LUHMES (cell line): ENCODE results near the genes MMAB and C12orf76.

DNA sequence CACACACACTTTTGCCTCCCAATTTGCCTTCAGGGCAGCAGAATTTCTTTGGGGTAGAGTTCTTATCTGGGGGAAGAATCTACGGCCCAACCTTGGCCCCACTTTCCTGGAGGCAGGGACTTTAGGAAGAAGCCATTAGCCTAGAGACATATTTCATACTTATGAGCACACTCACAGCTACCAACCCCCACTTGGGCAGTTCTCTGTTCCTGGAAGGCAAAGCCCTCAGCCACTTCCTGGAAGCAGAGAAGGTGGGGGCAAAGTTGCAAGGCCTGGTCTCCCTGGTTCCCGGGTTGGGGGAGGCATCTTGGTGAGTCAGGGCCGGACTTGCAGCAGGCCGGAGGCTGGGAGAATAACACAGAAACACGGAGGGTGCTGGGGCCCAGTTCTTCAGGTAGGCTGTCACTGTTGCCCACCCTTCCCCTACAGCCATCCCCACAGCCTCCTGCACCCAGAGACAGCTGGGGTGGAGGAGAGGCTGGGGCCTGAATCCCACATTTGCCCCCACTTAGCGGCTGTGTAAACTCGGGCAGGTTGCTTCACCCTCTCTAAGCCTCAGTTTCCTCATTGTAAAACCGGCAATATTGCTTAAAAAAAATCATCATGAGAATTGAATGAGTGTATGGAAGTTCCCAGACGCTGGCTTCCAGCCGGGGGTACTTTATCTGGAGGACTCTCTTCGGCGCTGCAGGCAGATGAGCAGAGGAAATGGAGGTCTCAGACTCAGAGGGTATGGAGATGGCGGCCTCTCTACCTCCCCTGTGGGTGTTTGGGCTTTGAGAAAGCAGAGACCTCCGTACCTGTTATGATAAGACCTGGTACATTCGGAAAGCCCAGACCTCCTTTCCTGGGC lies 5.1 kb downstream of the SELPLG start:
- PRO-cap: no peak

DNA sequence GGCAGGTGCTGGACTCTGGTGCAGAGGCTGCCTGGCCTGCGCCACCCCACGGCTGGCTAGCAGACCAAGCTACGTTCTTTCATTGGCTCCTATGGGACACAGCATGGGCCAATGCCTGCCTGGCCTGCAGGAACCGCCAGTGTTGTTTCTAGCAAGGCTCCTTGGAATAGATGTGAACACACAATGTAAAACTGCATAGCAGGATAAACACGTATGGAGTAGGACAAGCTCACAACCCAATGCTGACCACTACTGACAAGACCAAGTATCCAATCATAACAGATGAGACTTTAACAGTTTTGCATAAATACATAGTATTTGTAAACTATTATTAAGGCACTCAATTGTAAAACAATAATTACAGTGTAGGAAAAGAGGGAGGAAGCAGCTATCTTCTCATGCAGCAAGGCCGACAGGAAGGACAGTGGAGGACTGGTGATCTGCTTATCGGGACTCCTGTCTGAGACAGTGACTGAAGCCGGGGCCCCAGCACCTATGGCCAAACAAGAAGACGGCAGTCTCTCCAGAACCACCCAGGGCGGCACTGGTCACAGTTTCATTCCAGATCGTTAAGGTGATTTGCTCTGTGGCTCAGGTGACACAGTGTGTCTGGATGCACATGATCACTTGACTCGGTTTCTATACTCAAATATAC lies 51.9 kb upstream of the CORO1C start:
- PRO-cap: no peak

GRCh38 chr12:108792353-108793032 lies 61.2 kb upstream of the CORO1C start:
- PRO-cap: no peak

DNA sequence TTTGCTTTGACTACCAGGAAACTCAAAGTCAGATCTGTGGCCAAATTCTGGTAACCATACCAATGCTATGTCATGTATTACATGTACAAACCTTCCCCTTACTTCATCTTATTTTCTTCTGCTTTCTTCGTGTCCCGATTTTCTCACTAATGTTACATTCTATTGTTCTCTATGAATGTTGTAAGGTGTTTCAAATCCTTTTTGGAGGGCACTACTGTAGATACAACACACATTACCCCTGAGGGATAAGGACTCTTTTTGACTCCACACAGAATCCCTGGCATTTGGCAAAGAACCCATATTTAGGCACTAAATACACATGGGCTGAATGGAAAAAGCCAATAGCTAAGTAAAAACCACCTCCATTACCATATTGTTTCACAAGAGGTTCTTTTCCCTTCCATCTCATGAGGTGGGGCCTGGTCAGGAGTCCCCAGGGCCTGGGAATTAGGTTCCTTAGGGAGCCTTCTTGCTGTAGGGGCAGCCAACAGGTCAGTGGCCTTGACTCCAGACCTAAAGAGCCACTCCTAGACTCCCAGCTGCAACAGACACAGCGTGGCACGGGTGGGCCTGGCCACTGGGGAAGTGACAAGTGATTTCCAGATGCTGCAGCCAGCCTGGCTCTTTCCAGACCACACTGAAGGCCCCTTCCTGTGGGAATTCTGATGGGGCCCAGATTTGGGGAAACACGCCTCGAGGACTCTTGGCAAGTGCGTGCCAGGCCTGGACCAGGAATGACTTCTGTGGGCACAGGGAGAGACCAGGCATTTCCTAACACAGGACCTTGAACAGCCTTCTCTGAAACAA lies 18.3 kb downstream of the SSH1 start:
- PRO-cap: no peak

DNA sequence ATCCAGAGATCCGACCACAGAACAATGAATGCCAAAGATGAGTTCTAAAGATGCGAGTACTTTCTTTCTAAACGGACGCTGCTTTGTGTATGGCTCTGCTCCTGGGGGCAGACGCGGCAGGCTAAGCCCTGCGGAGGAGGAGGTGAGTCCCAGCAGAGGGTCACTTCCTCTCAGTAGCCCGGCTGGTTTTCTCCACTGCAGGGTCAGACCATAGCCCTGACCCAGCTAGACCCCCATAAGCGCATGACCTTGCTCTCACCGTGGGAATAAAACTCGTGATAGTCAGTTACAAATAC lies 16.8 kb downstream of the SSH1 start:
- PRO-cap: no peak

GRCh38 chr12:108850798-108851731 lies 6.3 kb downstream of the SSH1 start:
- PRO-cap: no peak

DNA sequence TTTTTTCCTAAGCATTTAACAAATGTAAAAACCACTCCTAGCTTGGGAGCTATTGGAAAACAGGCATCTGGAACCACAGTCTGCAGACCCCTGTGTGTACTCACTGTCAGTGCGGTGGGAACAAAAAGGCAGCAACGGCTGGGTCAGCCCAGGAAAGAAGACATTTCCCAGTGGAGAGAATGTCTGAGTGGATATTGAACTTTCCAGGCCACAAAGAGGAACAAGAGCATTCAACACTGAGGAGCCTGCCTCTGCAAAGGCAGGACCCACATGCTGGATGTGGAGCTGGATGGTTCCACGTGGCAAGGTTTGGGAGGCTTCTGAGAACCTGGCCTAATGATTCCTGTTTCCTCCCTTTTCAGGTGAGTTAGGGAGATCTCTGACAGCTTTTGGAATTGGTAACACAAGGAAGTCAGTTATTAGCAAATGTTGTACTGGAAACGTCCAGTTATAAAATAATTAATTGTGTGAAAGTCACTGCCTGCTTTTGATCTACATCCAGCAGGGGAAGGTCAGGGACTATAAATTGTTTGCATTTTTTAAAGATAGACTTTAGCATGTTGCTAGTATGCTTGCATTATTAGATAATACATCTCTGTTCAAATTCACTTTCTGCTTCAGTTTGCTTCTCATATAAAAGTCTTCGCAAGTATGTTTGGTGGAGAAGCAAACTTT lies 3.2 kb upstream of the ACACB start:
- PRO-cap: no peak

- PRO-cap: no peak
Observed at GRCh38 chr12:109131454-109132090, 15.2 kb downstream of the ACACB start.

DNA sequence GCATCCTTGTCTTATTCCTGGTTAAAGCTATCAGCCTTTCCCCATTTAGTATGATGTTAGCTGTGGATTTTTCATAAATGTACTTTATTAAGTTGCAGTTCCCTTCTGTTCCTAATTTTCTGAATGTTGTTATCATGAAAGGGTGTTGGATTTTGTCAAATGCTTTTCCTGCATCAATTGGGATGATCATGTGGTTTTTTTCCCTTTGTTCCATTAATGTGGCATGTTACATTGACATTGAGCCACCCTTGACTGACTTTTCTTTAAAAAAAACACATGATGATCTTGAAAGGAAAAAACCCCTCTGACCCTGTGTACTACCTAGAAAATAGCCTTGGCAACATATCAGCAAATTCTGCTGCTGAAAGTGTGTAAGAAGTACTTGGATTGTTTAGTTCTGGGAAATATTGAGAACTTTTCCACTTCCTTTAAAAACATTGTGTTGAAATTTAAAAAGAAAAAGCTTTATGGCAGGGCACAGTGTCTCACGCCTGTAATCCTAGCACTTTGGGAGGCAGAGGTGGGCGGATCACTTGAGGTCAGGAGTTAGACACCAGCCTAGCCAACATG lies 20.6 kb downstream of the ACACB start:
- PRO-cap: no peak

DNA sequence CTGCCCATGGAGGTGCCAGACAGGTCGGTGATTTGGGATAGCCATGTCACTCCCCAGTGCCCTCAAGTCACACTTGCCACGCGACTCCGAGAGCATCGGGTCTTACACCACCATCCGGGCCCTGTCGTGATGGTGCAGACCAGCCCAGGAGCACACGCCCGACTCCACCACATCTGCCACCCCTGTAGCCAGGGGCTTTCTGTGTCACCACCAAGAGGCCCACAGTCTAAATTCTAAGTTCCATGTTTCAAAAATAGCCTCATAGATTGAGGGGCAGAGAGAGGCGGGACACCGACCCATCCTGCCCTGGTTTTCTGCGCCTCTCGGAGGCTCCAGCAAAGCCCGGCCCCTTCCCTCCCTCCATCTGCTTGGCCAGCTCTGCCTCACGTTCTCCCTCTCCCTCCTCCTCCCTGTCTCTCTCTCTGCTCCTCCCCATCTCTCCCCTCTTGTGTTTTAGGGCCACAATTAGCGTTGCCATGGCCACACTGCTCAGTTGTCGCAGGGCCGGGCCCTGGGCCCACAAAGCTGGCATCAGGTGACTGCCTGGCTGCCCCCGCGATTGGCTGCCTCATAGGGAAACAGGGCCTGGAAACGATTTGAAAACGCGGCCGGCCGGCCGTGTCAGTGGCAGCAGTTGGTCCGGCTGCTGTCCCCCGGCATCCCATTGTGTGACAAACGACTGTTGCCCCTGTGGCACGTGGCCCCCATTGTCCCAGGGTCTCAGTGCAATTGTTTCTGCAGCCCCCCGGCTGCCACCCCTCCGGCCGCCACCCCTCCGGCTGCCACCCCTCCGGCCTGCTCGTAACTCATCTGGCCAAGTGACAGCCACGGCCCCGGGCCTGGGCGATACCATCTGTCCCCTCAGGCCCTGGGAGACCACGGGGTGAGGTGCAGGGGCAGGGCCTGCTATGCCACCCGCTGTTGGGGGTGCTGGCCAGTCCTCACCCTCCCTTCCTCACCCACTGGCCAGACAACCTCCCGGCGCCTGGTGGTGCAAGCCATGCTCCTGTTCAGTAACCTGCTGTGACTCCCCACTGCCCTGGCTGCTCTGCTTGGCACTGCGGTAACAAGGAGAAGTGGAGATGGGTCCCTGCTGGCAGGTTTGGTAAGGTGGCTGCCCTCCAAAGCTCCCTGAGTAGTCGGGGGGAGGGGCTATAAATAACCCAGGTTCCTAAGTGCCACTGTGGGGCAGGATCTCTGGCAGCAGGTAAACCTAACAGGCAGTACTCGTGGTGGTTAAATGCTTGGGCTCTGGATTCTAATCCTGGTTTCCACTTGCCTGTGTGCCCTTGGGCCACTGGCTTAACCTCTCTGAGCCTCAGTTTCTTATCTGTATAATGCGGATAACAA lies 17.4 kb downstream of the FOXN4 start:
- PRO-cap: unidirectional peak, minus-strand start at position 204 of the sequence; bidirectional peak, plus-strand start at position 599 of the sequence, minus-strand start at position 326 of the sequence; bidirectional peak, plus-strand start at position 968 of the sequence, minus-strand start at position 813 of the sequence

GRCh38 chr12:109460414-109461023 lies 16.6 kb downstream of the KCTD10 start:
- PRO-cap: no peak

GRCh38 chr12:109572813-109574219 lies at the start of gene MMAB:
TSS of gene MMAB (minus strand) at chr12:109573504.
- PRO-cap: bidirectional peak, plus-strand start at chr12:109573268, minus-strand start at chr12:109573209; bidirectional peak, plus-strand start at chr12:109573808, minus-strand start at chr12:109573505

GRCh38 chr12:109606531-109607104 lies 33.0 kb downstream of the MVK start:
- PRO-cap: no peak

- PRO-cap: no peak
Observed at GRCh38 chr12:109720023-109720778, 6.6 kb downstream of the FAM222A start.

DNA sequence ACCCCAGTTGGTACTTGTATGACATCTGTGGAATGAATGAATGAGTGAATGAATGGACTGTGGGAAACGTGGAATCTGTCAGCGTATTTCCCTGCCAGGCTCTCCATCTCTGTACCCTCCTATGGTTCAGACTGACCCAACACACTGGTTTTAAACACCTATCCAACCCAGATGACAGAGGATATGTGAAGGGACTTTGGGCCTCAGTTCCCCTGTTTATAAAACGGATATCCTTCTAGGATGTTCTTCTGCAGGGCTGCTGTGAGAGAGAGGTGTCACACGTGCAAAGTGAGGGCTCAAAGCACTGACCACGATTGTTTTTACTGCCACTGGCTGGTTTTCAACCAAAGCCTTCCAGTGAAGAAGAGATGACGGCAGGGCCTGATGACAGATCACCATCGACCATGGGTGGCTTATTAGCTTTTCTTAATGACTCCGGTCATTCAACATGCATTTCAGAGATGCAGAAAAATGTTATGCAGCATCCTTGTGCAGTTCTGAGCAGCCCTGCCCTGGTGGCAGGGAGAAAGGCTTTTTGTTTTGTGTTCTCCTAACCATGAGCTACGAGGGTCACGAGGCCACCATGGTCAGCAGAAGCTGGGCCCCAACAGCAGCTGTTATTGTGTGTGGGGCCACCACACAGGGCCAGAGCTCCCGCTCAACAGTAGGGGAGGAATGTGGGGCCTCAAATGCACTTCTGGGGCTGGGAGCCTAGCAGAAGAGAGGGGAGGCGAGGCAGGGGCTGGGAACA lies 16.7 kb downstream of the GLTP start:
- PRO-cap: no peak

DNA sequence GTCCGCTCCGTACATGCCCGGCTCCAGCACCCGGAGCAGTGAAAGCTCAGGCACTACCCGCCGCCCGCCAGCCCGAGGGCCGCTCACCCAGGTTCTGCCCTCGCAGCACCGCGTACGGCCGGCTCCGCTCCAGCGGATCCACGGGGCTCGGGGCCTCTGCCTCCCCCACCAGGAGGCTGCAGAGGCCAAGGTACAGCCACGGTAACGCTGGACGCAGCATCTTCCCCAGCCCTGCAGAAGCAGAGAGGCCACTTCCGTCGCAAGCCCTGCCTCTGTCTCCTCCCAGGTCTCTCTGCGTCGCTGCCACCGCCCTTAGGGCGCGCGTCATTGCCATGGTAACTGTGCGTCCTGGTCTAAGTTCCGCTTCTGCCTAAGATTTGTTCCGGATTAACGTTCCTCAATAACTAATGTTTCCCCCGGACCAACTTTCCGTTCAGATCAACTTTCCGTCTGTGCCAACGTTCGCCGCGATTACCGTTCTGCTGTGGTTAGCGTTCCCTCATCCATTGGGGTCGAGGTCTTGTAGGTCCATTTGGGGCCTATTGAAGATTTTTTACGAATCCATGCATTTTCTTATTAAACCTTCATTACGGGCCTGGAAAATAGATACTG lies at the start of gene C12orf76:
C12orf76 (minus strand) TSS at position 247 of the 612 bp plus-strand sequence.
- PRO-cap: bidirectional peak, plus-strand start at position 435 of the sequence, minus-strand start at position 248 of the sequence

- PRO-cap: no peak
Observed at GRCh38 chr12:110079333-110080206, 31.2 kb upstream of the C12orf76 start.

- PRO-cap: bidirectional peak, plus-strand start at chr12:110270359, minus-strand start at chr12:110270354; unidirectional peak, minus-strand start at chr12:110270716
Observed at GRCh38 chr12:110270259-110271154, 10.5 kb upstream of the ATP2A2 start.

- PRO-cap: no peak
Observed at GRCh38 chr12:110325964-110326727, 45.1 kb downstream of the ATP2A2 start.

DNA sequence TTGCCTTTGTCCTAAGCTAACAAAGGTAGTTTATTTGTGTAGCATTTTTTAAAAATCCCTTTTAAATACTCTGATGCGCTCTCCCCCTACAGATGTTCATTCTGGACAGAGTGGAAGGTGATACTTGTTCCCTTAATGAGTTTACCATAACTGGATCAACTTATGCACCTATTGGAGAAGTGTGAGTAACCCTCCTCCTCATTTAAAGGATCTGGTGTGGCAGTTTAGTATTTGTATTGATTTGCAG lies 51.4 kb downstream of the ATP2A2 start:
- PRO-cap: no peak